ENCODE measurements around a stretch of chr1.

GRCh38 chr1:233395874-233396188 is 68.3 kb downstream of the MAP3K21 start:
- RRBS, result no CpG with 5 or more reads among the region's 11 CpGs

DNA sequence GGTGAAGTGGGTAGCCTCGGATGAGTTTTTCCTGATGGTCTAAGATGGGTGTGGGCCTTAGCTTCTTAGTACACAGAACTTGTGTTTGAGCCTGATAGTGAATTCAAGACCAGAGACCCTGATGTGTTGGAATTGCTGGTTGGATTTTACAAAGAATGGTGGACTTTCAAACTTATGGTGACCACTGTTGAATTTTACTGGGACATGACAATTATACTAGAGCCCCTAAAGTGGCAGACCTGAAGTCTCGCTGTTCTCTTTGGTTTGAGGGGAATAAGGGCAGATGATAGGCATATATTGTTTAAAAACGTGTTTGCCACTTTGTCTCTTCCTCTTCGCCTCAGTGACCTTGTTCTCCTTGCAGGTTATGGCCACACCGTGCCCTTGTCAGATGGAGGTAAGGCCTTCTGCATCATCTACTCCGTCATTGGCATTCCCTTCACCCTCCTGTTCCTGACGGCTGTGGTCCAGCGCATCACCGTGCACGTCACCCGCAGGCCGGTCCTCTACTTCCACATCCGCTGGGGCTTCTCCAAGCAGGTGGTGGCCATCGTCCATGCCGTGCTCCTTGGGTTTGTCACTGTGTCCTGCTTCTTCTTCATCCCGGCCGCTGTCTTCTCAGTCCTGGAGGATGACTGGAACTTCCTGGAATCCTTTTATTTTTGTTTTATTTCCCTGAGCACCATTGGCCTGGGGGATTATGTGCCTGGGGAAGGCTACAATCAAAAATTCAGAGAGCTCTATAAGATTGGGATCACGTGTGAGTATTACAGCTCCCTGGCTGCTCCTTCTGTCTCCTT is 52.5 kb downstream of the KCNK1 start:
- RRBS, result no CpG with 5 or more reads among the region's 18 CpGs

GRCh38 chr1:233724231-233724668 is 110.3 kb downstream of the KCNK1 start:
- RRBS, result no CpG with 5 or more reads among the region's 11 CpGs

DNA sequence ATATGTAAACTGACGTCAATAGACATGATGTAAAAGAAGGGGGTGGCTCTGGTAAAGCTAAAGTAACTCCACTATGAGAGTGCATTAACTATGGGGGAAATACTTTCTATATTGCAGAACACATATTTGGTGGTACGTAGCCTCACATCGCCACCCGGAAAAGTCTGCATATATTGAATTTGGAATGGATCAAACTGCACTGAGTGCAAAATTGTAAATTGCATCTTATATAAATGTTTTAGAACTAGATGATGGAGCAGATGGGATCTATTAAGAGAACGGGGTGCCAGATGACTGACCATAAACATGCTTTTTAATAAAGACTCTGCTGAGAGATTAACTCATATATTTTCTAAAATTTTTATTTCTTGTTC is 803 bp upstream of the COA6 start:
- RRBS, result no CpG with 5 or more reads among the region's 5 CpGs

- RRBS, result no CpG with 5 or more reads among the region's 12 CpGs
Measured at GRCh38 chr1:234474592-234475459, 4.2 kb downstream of the TARBP1 start.

- RRBS, result no CpG with 5 or more reads among the region's 4 CpGs
Measured at GRCh38 chr1:234502559-234503209, 23.7 kb upstream of the TARBP1 start.

GRCh38 chr1:234542446-234542980 is 63.5 kb upstream of the TARBP1 start:
- RRBS, result no CpG with 5 or more reads among the region's 7 CpGs

GRCh38 chr1:234607971-234608888 is 1.7 kb downstream of the IRF2BP2 start:
- RRBS, result 3% methylated on average over 20 of the region's 65 CpGs

GRCh38 chr1:234610244-234610665 is 277 bp upstream of the IRF2BP2 start:
- RRBS, result 3% methylated on average over 19 of the region's 36 CpGs

- RRBS, result no CpG with 5 or more reads among the region's 12 CpGs
Measured at GRCh38 chr1:234613187-234614103, 3.5 kb upstream of the IRF2BP2 start.

- RRBS, result no CpG with 5 or more reads among the region's 11 CpGs
Measured at GRCh38 chr1:234659288-234659908, 49.4 kb upstream of the IRF2BP2 start.

- RRBS, result no CpG with 5 or more reads among the region's 4 CpGs
Measured at GRCh38 chr1:234702621-234702885, 92.6 kb upstream of the IRF2BP2 start.

- RRBS, result no CpG with 5 or more reads among the region's 15 CpGs
Measured at GRCh38 chr1:234715170-234716160, 105.5 kb upstream of the IRF2BP2 start.

GRCh38 chr1:234768176-234768634 is 158.2 kb upstream of the IRF2BP2 start:
- RRBS, result no CpG with 5 or more reads among the region's 5 CpGs

GRCh38 chr1:234770064-234770665 is 160.2 kb upstream of the IRF2BP2 start:
- RRBS, result no CpG with 5 or more reads among the region's 18 CpGs

DNA sequence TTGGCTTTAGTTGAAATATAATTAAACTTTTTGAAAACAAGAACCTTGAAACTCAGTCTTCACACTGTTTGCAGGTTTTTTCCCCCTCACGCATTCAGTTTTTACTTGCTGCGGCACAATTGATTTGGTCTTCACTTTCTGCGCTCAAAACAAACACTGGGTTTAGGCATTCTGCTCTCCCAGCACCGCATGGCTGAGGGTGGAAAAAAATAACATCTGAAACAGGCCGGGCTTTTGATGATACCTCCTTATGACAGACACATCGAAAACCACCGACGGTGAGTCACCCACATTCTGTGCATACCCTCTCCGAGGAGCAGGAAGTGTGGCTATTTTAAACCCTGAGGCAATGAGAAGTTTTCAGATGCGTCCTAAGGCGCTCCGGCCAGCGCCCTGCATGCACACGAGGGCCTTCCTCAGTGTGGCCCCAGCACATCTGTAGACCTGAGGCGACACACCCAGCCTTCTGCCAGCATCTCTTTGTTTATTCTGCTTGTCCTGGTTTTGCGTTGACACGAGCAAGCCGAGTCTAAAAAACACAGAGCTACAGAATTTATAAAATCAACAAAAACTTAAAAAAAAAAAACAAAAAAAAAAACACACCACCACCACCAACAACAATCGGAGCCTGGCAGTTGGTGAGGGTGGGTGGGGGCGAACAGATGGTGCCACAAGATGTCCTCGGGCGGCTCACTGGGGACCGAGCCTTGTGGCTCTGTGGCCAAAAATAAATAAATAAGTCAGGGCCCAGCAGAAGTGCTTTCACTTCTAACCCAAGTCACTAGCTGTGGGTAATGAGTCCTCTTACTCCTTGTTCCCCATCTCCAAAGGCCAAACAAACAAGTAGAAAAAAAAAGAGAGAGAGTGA is 162.5 kb upstream of the IRF2BP2 start:
- RRBS, result no CpG with 5 or more reads among the region's 23 CpGs

DNA sequence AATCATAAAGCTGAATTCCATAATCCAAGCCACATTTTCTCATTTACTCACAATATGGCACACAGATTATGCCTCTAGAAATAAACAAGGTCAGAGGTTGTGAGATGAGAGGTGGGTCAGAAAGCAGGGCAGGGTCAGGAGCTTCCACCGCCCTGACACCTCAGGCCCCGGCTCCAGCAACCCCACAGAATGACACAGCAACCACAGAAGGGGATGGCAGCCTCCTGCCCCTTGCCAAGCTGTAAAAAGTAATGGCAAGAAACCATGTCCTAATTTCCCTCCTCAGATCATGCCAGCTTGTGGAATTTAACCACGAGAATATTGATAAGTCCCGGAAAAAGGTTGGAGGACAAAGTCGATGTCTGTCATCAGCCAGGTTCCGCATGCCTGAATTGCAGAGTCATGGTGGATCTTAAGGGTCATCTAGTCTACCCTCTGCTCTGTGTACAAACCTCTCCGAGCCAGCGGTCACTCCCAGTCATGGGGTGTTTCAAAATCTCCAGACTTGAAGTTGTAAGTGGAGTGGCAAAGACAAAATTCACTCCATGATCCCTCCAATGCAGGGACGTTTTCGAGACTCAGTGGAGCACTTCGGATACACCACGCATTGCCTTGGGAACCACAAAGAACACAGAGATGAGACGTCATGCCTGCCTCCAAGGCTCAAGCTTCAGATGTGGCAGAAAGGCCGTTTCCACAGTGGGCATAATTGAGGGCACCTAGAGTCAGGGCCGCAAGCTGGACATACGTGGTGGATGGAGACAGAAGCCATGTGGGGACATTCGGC is 254.1 kb downstream of the TOMM20 start:
- RRBS, result no CpG with 5 or more reads among the region's 17 CpGs

- RRBS, result no CpG with 5 or more reads among the region's 23 CpGs
Measured at GRCh38 chr1:234886342-234887590, 241.9 kb downstream of the TOMM20 start.

GRCh38 chr1:234926804-234927368 is 201.8 kb downstream of the TOMM20 start:
- RRBS, result no CpG with 5 or more reads among the region's 17 CpGs

- RRBS, result no CpG with 5 or more reads among the region's 7 CpGs
Measured at GRCh38 chr1:234968940-234969481, 159.6 kb downstream of the TOMM20 start.

All from GM06990 (cell line).